Measurements from ENCODE around the genes ARHGAP30, B4GALT3, ADAMTS4, NR1I3 and FCRLB.

- PRO-cap, result no peak
These were observed 23.7 kb downstream of the F11R start for GRCh38 chr1:160996896-160997926.

GRCh38 chr1:161017459-161018163, 3.3 kb downstream of the F11R start:
- PRO-cap, result no peak

- PRO-cap, result no peak
These were observed 1.5 kb upstream of the F11R start for GRCh38 chr1:161022455-161022913.

DNA sequence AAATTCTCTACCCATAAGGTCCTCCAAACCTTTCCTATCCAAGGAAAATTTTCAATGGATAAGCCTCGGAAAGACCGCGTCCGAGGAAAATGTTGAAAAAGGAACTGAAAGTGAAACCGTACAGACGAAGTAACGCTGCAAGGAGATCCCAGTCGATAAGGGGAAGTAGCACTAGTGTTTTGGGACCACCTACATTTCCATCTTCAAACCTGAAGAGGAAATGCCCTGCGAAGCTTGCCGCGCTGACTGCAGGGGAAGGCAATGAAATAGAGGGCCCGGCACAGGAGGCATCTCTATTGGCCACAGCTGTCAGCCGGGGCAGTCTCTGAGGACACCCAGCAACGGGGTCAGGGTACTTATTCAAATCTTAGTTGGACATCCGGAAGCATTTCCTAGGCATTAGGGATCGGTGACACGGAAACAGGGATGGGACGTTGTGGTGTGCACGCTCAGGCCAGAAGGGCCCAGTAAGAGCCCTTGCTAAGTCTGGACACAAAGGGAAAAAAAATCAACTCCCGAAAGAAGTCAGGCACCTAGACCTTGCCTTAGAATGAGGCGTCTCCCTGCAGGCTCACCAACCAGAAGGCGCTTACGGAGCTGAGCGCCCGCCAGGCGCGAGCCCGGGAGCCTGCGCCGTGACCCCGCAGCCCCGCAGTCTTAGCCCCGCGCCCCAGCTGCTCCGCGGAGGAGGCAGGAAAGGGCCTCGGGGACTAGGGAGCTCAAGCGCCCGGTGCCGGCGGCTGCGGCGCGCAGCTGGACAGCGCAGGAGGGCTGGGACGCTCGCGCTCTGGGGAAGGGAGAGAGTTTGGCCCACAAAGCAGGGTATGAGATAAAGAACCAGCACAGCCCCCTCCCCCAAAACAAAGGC, 660 bp downstream of the USF1 start:
- PRO-cap, result bidirectional peak, plus-strand start at position 296 of the sequence, minus-strand start at position 176 of the sequence; bidirectional peak, plus-strand start at position 600 of the sequence, minus-strand start at position 510 of the sequence

- PRO-cap, result bidirectional peak, plus-strand start at chr1:161070117, minus-strand start at chr1:161069915
These were observed at the start of gene ARHGAP30 for GRCh38 chr1:161069517-161070389. TSS of gene ARHGAP30 (minus strand) at chr1:161069891.

DNA sequence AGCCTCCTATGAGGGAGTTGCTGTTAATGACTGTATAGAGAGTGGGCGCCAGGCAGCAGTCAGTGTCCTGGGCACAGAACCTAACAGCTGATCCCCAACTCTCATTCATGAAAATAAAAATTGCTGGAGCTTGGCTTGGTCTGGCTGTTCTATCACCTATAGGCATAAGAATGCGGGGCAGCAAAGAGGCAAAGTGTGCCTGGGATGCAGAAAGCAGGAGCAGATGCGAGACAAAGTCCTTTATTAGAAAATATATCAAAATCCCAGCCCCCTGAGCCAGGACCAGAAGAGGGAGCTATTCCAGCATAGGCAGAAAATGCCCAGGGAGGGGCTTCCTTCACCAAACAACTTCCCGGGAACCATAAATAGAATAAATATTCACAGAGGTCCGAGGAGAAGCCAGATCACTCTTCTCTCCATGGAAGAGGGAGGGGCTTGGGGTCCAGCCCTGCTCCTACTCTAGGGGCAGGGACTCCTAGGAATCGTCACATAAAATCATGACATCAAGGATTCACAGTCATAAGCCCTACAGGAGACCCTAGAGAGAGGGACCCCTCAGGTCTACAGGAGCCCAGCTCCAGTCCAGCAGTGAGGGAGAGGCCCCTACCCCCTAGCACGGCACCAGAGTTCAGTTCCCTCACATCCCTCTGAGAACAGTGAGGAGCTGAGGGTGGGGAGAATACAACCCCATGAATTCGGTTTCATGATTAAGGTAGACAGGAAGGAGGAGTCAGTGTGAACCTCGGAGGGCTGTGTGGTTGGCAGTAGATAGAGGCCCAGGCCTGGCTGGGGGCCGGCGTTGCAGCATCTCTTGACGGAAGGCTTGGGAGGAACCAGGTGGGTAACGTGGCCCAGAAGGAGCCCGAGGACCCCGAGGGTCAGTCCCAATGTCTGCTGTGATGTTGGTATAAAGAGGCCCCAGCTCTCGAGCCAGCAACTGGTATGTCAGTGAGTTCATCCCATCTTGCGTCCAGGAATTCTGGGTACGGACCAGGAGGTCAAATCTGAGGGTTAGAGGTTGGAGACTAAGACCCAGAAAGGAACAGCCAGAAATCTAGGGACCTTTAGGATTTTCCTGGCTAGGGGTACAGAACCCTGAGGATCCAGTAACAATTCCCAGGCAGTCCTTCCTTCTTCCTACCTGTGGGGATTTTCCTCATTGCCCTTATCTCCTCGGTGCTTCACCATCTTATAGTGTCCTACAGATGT, 5.3 kb downstream of the PPOX start:
- PRO-cap, result no peak

GRCh38 chr1:161176888-161178106, at the start of gene B4GALT3:
TSS of gene B4GALT3 (minus strand) at chr1:161177507.
- PRO-cap, result bidirectional peak, plus-strand start at chr1:161177576, minus-strand start at chr1:161177482; bidirectional peak, plus-strand start at chr1:161177753, minus-strand start at chr1:161177799

- PRO-cap, result no peak
These were observed 9.6 kb downstream of the ADAMTS4 start for GRCh38 chr1:161189259-161189744.

DNA sequence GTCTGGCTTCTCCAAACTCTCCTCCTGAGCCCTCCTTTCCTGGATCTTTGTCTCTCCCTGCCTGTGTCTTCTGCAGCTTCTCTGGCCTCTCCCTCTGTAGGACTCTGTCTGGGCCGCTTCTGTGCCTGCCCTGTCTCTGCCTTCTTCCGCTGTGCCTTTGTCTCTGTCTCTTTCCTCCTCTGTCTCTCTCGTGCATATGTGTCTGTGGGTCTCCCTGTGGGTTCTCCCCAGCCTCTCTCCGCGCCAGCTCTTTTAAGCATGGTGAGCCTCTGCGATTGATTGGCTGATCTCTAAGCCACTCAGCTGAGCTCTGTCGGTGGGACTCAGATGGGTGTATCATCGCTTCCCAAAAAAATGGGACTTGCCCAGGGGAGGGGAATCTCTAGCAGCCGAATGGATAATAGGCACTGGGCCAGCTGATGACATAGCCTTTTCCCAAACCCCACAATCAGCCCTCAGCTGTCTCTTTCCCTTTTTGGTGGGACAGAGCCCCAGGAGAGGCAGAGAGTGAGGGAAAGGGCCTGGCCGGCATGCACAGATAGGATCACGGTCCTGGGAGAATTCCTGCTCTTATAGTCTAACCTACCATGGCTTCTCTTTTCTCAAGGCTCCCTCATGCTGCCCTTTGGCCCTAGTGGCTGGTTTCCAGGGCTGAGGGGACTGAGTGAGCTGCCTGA, at the start of gene ADAMTS4:
ADAMTS4 (minus strand) TSS at position 228 of the 677 bp plus-strand sequence.
- PRO-cap, result no peak

- PRO-cap, result no peak
These were observed 1.4 kb upstream of the ADAMTS4 start for GRCh38 chr1:161199960-161201036.

GRCh38 chr1:161219017-161219634, 4.0 kb downstream of the FCER1G start:
- PRO-cap, result no peak

GRCh38 chr1:161237963-161238462, at the start of gene NR1I3:
TSS of gene NR1I3 (minus strand) at chr1:161238203.
- PRO-cap, result no peak

GRCh38 chr1:161261023-161261272, 2.4 kb downstream of the PCP4L1 start:
- PRO-cap, result no peak

- PRO-cap, result no peak
These were observed 2.4 kb downstream of the MPZ start for GRCh38 chr1:161307309-161307924.

- PRO-cap, result no peak
These were observed 1.9 kb downstream of the CFAP126 start for GRCh38 chr1:161365561-161366419.

DNA sequence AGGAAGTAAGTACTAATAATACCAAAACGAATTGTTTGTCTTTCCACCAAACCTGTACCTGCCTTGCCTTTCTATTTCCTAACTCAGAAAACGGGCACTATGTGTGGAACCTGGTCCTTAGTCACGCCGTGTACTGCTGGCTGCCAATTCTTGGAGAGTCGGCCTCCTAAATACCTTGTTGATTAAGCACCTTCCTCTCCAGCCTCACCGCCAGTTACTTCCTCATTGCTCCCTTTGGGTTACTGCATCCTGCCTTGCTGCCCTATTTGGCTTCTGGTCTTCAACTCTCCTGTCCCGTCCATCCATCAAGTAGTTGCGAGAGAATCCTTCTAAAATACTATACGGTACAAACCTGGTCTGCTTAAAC, 9.0 kb downstream of the FCGR3A start:
- PRO-cap, result unidirectional peak, minus-strand start at position 171 of the sequence

DNA sequence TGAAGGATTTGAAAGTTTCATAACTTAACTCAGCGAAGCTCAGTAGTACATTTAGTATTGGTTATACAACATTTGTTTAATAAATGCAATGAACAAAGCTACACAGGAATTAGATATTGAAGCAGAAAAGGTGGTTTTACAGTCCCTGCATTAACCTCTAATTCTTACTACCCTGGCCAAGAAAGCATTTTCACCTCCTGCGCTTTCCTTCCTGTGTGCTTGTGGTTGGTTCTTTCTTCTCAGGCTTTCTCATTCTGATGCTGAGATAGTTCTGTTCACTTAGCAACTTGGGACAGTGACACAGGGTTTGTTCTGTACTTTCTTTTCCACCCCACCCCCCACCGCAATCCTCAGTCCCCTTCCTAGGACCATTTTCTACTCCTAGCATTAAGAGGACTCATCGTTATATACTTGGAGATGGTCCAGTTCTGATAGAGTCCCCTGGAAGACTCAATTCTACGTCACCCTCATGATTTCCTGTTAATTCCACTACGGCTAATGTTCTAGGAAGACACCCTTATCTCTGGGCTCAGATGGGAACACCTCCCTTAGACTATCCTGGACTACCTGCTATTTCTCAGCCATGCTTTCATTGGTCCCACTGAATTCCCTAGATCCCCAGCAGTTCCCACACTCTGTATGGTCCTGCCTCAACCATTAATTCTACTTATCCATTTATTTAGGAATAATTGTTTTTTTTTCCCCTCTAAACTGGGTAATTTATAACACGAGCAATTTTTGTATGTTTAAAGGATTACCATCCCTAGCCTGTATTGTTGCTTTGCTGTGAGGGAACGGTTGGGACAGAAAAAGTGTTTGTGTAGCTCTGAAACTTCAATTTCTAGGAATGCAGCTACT, 7.4 kb downstream of the FCGR3A start:
- PRO-cap, result no peak

GRCh38 chr1:161566179-161566734, 16.6 kb upstream of the FCGR3A start:
- PRO-cap, result bidirectional peak, plus-strand start at chr1:161566419, minus-strand start at chr1:161566304

GRCh38 chr1:161621192-161622025, 9.6 kb downstream of the FCGR3B start:
- PRO-cap, result no peak

DNA sequence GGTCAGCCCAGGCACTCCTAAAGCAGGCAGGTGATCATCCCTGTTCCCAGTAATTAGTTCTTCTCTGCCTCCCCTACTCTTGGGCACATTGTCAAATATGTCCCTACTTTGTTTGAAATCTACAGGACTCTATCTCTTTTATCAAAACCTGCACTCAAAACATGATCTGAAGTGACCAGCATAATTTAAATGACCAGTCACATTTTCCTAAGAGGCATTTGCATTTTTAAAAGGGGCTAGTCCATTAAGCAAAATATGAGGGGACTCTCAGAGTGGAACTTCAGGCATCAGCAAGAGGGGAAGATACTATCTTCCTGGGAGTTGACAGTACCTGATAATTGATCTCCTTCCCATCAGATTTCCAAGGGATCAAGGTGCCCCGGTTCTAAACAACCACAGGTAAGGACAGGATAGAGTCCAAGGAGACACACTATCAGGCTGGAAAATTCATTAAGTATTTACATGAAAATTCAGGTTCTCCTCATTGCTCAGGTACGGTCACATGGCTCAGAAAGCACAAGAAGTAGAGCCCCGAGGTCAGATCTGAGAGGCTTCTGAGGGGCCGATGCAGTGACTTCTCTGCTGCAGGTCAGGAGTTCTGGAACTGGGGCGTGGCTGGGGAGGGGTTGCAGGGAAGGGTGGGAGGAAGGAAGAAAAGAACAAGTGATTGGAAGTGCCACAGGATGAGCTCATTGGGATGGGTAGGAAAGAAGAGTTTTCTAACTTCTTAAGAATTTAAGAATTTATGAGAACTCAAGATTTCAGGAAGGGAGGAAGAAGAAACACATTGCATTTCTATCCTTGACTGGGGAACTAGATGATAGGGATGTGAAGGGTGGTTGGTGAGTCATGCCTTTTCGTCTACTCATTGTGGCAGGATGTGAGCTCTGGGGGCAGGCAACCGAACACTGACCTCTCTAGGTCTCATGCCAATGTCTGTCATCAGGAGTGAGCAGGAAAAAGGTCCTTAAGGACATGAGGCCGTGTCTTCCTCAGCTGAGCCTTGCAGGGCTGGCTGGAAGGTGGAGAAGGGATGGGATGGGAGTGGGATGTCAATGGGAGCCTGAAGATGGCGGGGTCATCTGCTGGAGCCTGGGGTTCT, at the start of gene FCRLB:
FCRLB (plus strand) TSS at position 282 of the 1,102 bp plus-strand sequence.
- PRO-cap, result no peak